ENCODE measurements around the genes IRF2BP1 and NOVA2.

DNA sequence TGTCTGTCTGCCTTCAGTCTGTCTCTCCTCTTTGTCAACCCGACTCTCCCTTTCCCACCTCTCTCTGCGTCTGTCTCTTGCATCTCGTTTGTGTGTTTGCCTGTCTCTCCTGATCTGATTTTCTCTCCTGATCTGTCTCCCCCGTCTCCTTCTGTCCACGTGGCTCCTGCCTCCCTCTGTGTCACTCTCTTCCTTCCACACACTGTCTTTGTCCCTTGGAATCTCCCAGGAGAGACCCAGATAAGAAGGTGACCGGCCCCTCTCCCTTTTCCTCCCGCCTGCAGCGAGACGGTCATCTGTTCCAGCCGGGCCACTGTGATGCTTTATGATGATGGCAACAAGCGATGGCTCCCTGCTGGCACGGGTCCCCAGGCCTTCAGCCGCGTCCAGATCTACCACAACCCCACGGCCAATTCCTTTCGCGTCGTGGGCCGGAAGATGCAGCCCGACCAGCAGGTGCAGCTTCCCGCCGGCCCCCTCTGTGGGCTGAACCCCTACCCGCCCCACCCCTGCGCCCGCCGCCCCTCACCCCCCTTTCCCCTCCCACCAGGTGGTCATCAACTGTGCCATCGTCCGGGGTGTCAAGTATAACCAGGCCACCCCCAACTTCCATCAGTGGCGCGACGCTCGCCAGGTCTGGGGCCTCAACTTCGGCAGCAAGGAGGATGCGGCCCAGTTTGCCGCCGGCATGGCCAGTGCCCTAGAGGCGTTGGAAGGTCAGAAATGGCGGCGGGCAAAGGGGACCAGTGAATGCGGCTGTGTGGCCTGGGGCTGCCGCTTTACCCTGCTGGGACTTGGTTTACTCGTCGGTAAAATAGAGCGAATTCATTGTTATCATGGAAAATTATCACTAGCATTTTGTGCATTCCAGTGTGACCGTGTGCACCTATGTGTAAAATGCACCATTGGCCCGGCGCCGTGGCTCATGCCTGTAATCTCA, 10.4 kb downstream of the VASP start:
- RRBS, result 93% methylated on average over 10 of the region's 48 CpGs

GRCh38 chr19:45543716-45544414, 36.6 kb downstream of the VASP start:
- RRBS, result no CpG with 5 or more reads among the region's 12 CpGs

DNA sequence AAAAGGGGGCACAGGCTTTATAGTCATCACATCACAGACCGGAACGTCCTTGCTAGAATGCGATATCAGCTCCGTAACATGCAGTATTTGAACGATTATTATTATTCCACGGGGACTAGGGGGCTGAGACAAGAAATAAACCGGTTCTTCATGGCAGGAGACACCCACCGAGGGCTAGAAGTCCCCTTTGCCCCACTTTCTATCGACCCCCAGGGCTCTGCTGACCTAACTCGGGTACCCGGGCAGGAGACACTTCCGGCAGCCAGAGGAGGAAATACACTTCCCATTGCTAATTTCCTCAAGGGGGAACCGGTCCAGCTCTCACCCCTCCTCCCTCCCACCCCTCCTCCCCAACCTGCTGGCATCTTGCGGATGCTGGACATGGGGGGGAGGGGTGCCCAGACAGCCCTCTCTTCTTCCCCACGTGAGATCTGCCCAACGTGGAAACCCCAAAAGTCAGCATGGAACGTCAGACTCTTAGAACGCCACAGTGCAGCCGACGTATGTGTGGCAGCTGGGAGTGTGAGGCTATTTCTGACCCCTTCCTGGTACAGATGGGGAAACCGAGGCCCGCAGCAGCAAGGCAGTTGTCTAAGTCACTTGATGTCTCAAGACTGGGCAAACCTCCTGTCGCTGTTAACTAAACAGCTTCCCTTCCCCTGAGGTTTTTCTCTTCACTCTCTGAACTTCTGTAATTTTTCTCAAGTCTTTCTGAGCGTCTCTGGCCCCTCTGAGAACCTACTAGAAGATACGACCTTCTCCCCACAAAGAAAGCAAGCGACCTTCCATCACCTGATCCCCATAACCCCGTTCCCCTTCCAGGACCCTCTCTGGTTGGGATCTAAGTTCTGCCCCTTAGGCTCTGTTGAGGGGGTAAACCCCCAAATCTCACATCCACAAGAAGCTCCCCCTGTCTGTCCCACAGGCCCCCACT, 3.6 kb downstream of the GPR4 start:
- RRBS, result 14% methylated on average over 9 of the region's 27 CpGs

GRCh38 chr19:45599300-45600125, 2.5 kb downstream of the GPR4 start:
- RRBS, result 6% methylated on average over 5 of the region's 21 CpGs

GRCh38 chr19:45609319-45609814, 7.4 kb upstream of the GPR4 start:
- RRBS, result no CpG with 5 or more reads among the region's 10 CpGs

GRCh38 chr19:45640883-45641911, 2.0 kb upstream of the EML2 start:
- RRBS, result no CpG with 5 or more reads among the region's 45 CpGs

DNA sequence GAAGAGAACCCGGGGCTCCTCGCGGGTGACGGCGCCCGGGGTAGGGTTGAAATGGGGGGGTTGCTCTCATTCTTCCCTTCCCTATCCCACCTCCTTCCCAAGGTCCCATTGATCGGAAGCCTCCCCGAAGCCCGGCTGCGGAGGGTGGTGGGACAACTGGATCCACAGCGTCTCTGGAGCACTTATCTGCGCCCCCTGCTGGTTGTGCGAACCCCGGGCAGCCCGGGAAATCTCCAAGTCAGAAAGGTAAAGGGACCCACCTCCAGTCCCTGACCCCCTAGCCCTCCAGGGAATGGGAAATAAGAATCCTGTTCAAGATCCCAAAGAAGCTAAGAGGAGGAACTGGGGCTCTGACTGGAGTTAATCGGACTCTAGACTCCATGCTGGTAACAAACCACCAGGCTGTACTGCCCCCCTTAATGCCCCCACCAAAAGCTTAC, 865 bp downstream of the QPCTL start:
- RRBS, result 2% methylated on average over 9 of the region's 16 CpGs

- RRBS, result no CpG with 5 or more reads among the region's 16 CpGs
Measured at GRCh38 chr19:45764650-45765311, 4.3 kb downstream of the SIX5 start.

- RRBS, result 92% methylated on average over 17 of the region's 42 CpGs
Measured at GRCh38 chr19:45771430-45772092, 2.5 kb upstream of the SIX5 start.

DNA sequence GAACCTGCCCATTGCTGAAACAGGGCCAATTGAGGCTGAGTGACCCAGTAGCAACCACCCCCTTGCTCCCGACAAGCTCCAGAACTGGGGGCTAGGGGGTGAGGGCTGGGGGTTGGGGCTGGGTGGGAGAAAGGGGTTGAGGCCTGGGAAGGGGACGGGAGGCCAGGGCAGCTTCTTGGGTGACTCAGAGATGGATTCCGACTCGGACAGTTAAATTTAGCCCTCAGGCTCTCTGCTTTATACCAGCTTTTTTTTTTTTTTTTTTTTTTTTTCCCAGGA, 386 bp upstream of the DMPK start:
- RRBS, result no CpG with 5 or more reads among the region's 4 CpGs

GRCh38 chr19:45838272-45838888, 23.3 kb upstream of the RSPH6A start:
- RRBS, result 95% methylated on average over 5 of the region's 15 CpGs

GRCh38 chr19:45877980-45878902, 7.7 kb downstream of the IRF2BP1 start:
- RRBS, result no CpG with 5 or more reads among the region's 16 CpGs

- RRBS, result 89% methylated on average over 2 of the region's 16 CpGs
Measured at GRCh38 chr19:45878957-45879720, 6.8 kb downstream of the IRF2BP1 start.

DNA sequence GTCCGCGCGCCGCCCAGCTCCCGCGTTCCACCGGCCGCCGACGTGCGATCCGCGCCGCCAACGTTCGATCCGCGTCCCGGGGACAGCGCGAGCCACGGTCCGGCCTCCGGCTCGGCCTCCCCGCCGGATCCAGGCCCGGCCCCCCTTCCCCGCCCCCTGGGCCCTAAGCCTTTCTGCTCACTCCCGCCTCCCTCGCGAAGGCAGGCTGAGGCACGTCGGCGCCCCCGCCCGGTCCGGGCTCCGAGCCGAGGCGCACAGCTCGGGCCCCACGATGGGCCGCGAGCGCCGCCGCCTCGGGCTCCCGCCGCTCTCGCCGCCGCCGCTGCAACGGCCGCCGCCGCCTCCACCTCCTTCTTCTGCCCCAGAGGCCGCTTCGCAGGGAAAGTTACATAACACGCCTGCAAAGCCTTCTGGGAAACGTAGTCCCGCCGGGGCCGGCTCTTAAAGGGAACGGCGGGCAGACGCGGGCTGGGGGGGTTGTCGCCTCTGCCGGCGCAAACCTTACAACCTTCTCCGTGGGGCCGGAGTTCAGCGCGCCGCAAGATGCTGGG, at the start of gene IRF2BP1:
Gene IRF2BP1 (minus strand): TSS at position 360 of the 551 bp plus-strand sequence.
- RRBS, result 2% methylated on average over 32 of the region's 78 CpGs

GRCh38 chr19:45887099-45887669, 1.2 kb upstream of the IRF2BP1 start:
- RRBS, result no CpG with 5 or more reads among the region's 10 CpGs

- RRBS, result no CpG with 5 or more reads among the region's 9 CpGs
Measured at GRCh38 chr19:45971123-45971859, 2.4 kb downstream of the NOVA2 start.

DNA sequence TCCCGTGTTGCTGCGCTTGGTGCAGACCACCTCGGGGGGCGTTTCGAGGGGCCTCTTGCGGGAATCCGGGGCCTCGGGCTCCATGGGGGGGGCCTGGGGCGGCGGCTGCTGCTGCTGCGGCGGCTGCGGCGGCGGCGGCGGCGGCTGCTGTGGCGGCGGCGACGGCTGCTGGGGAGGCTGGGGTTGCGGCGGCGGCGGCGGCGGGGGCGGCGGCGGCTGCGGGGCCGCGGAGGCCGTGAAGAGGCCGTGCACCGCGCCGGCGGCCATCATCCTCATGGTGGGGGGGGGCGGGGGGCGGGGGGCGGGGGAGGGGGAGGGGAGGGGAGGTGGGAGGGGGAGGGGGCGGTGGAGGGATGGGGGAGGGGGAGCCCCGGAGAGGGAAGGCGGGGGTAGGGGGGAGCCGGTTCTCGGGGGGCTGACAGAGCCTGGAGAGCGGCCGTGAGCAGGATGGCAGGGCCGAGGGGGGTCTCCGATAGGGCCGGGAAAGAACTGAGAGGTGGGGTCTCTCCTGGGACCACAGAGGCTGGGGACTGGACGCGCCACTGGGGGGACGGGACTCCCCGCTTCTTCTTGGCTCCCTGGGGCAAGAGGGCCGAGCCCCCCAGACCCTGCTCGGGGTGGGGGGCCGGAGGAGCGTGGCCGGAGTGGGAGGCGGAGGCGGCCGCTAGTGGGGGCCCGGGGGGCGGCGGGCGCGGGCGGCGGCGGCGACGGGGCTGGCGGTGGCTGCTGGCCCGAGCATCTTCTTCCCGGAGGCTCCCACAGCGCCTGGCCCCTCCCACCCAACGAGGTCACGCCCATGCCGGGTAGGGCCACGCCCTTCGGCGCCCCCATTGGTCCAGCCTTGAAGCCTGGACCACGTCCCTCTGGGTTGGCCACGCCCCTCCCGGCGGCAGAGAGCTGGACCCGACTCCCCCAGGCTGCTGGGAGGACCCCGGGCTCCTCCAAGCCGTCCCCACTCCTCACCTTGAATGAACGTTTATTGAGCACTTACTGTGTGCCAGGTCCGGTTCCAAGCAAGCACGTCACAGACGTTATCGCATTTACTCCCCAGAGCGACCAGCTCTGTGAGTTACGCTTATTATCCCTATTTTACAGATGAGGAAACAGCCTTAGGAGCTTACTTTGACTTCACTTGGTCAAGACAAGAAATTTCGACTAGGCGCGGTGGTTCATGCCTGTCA, at the start of gene NOVA2:
Gene NOVA2 (minus strand): TSS at position 598 of the 1,181 bp plus-strand sequence.
- RRBS, result 3% methylated on average over 39 of the region's 102 CpGs

DNA sequence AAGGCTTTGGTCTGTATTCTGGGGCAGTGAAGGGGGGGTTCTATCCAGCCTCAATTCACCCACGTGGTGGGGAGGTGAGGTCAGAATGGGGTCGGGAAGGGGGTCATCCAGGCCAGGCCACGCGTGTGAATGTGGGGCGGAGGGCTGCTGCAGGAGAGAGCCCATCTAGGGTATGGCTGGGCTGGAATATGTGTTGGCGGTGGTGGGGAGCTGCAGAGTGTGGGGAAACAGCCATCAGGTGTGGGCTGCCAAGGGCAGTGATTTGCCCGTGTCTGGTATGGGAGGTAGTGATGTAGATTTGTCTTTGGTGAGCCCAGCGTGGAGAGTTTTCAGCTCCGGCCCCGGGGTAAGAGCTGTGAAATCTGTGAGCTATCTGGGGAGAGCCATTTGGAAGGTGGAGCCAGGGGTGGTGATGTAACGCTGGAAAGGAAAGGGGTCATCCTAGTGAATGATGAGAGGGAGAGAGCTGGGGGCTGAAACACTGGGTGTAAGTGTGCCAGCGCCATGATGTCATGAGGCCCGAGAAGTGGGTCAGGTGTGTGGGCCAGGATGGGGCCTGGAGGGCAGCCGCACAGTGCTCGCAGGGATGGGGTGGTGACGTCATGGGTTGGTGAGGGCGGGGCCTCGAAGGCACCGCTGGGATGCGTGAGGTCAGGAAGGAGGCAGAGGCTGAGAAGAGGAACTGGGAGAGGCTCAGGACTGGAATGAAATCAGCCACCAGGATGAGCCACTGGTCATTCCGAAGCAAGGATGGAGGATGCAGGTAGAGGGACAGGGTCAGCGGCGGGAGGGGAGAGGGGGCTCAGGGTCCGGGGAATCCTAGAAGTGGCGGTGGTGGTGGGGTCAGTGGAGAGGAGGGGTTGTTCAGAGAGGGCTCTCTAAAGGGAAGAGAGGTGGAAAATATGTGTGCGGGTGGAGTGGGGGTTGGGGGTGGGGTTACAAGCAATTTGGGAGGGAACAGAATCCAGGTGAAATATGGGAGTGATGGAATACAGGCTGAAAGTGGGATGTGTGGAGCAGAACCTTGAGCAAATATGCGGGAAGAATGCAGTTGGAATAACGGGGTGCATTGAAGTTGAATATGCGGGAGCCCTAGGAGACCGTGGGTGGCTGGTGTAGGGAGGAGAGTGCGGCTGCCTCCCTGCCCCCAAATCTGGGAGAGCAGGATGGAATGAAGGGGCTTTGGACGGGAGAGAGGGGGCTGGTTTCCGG, 4.4 kb downstream of the CCDC61 start:
- RRBS, result no CpG with 5 or more reads among the region's 33 CpGs

- RRBS, result no CpG with 5 or more reads among the region's 11 CpGs
Measured at GRCh38 chr19:46202497-46203355, 26.8 kb upstream of the IGFL1 start.

DNA sequence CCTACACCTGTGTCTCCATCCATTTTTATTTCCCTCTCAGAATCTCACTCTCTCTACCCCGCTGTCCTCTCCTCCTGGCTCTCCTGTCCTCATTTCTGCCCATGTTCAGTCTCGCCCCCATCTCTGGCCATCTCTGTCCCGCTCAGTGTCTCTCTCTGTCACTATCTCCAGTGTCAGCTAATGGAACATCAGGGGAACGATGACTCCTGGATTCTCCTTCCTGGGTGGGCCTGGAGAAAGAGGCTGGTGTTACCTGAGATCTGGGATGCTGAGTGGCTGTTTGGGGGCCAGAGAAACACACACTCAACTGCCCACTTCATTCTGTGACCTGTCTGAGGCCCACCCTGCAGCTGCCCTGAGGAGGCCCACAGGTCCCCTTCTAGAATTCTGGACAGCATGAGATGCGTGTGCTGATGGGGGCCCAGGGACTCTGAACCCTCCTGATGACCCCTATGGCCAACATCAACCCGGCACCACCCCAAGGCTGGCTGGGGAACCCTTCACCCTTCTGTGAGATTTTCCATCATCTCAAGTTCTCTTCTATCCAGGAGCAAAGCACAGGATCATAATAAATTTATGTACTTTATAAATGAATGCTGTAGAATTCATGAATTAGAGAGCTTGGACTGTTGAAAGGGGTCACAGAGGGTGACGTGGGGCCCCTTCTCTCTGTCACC, 1.2 kb downstream of the IGFL1 start:
- RRBS, result no CpG with 5 or more reads among the region's 7 CpGs

Measured in Ishikawa (cell line).